Metastatic Pancreatic Carcinoma in the Ovary (tissue), 1 donor: ENCODE measurements around a stretch of chr3.

- PRO-cap, result no peak
Observed at GRCh38 chr3:128554125-128554568, 61.1 kb upstream of the GATA2 start.

DNA sequence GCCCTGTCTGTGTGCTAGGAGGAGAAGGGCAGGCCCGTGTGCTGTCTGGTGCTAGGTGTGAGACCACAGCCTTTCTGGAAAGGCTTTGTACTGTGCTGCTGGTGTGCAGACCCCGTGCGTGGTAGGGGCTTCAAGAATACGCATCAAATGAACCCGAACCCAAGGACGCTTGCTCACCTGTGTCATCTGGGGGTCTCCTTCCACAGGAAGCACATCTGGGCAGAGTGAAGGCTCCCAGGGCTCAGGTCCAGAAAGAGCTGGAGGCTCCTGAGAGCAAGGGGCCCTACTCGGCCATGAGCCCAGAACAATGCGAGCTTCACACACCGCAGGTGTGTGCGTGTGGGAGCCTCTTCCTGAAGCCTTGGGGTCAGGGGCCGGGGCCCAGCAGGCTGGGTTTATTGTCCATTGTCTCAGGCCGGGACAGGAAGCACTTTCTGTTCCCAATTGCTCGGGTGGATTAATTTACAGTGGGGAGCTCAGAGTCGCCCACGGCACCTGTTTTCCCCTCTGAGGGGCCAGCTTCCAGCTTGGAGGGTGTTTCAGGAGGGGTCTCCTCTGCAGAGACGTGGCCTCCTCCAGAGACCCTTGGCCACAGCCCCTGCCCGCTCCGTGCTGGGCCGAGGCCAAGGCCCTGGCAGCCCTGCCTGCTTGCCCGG is 74.9 kb downstream of the RPN1 start:
- PRO-cap, result no peak

DNA sequence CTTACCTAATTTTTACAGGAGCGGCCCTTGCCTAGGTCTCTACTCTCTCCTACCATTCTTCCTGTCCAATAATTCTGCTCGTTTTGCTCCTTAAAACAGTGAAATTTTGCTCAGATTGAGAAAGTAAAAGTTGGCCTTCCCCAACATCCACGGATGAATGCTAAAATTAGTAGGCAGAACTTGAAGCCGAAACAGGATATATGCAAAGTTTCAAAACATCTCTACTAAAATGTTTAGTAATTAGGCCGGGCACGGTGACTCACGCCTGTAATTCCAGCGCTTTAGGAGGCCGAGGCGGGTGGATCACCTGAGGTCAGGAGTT is 711 bp upstream of the RPN1 start:
- PRO-cap, result no peak

GRCh38 chr3:128764954-128765580 is 39.1 kb downstream of the RAB7A start:
- PRO-cap, result no peak

DNA sequence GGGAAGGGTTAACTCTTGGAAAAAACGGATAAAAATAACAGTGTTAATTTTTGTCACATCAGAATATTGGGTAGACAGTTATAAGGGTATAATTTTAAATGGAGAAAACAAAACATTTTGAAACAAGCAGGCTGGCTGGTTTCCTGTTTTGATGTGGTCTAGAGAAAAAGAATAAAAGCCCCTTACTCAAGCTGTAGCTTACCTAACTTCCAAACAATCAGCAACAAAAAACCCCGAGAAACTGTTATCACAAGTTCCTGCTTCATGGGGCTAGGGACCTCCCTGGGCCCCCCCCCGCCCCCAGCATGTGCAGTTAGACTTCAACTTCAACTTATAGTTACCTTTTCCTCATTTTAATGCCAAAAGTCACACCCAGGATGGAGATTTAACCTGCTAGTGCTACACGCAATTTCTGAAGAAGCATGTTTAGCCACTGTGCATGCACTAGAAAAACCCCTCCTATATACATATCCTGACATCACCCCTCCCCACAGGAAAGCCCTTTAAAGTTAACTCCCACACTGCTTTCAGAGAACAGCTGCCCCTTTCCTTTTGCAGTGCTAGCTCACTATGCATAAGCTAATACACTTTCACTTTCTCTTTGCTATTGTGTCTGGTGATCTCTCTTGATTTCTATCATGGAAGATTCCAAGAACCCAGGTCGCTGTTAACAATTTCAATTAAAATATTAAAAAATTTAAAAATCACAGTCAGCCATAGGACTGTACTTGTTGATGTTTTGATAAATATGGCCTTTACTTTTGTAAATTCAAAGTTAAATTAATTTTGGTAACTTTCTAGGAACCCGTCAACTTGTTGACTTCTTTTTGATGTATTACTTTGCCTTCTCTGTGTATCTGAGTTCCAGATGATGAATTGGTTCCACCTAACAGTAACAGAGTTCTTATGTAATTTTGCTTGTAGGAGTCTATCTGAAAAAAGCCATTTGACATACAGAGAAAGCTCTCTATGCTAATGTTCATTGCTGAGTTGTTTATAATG is 75.3 kb upstream of the ACAD9 start:
- PRO-cap, result no peak

- PRO-cap, result no peak
Observed at GRCh38 chr3:128878441-128879318, 740 bp upstream of the ACAD9 start.

DNA sequence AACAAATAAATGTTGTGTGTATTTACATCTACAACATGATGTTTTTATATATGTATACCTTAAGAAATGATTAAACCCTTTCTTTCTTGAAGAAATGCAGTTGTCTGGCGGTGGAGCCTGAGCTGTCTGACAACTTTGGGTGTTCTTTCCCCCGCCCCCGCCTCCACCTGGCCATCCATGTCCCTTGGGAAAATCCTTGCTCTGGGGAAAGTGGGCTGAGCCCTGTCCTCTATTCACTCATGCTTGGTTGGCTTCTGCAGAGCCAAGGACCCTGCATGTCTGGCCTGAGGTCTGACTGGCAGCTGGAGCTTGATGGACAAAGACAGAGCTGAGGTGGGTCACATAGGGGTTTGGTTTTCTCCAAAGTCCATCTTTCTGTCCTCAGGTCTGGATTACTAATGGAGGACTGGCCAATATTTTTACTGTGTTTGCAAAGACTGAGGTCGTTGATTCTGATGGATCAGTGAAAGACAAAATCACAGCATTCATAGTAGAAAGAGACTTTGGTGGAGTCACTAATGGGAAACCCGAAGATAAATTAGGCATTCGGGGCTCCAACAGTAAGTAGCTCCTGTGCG is 19.6 kb downstream of the ACAD9 start:
- PRO-cap, result no peak

GRCh38 chr3:129087365-129087818 is 26.8 kb downstream of the GP9 start:
- PRO-cap, result no peak

- PRO-cap, result no peak
Observed at GRCh38 chr3:129134664-129135001, 13.0 kb upstream of the RAB43 start.

GRCh38 chr3:129161906-129162473 is 1.1 kb upstream of the ISY1 start:
- PRO-cap, result no peak

GRCh38 chr3:129195596-129196415 is 12.1 kb upstream of the CNBP start:
- PRO-cap, result no peak

- PRO-cap, result no peak
Observed at GRCh38 chr3:129282580-129283179, 4.0 kb downstream of the HMCES start.

GRCh38 chr3:129385332-129386398 is 42.8 kb downstream of the EFCAB12 start:
- PRO-cap, result no peak

- PRO-cap, result no peak
Observed at GRCh38 chr3:129425241-129426220, 2.9 kb downstream of the EFCAB12 start.

DNA sequence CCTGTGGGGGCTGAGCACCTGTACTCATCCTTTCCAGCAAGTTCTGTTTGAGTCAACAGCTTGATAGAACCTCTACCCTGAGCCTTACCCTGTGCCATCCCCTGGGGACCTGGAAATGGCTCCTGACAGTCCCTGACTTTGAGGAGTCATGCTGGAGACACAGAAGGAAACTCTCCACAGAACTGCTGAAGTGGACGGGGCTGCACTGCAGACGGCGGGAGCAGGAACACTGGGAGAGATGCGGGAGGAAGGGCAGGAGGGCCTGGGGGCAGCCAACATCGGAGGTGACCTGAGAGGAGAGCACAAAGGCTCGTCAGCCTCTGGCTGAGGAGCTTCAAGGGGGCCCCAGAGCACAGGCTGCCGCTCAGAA is 14.9 kb upstream of the RHO start:
- PRO-cap, result no peak

DNA sequence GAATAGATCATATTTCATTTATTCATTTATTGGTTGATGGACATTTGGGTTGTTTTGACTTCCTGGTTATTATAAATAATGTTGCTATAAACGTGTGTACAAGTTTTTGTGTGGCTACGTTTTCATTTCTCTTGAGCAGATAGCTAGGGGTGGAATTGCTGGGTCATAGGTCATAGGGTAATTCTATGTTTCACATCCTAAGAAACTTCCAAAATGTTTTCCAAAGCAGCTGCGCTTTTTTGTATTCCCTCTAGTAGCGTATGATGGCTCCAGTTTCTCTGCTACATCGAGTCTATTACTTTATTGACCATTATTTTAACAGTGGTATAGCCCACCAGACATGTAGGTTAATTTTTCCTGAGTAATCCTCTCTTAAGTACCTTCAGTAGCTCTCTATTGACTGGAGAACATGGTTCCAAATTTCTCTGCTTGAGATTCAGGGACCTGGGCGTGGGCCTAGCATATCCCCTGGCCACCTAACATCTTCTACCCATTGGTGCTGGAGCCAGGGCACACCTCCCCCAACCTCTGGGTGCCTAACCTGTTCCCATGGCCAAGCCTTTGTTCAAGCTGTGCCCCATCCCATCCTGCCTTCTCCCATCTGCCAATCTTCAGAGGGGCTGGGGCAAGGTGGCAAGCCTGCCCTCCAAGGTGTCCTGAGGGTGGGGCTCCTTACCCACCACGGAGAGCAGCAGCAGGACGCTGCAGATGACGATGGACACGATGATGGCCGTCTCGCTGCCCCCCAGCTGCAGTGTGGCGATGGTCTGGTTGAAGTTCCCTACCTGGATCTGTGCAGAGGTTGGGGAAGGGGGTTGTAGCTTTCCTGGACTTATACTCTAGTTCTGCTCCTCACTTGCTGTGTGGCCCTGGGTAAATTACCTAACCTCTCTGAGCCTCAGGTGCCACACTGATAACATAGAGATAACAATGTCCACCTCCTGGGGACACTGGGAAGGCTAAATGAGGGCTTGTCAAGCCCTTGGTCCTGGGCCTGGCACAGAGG is 26.5 kb downstream of the H1-8 start:
- PRO-cap, result no peak

DNA sequence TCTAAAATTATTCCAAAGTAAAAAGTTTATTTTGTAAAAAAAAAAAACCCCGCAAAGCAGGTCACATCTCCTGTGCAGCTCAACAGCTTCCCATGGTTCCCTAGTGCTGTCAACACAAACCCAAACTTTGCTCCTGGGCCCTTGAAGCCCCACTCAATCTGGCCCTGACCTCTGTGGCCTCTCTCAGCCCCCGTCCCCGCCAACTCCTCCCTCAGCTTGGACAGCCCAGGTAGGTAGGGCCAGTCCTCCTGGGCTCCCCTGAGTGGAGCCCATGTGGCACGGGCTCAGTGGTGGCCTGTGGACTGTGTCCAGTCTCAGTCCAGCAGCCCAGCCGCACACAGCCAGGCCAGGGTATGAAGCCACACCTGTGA is 11.7 kb downstream of the PLXND1 start:
- PRO-cap, result no peak

DNA sequence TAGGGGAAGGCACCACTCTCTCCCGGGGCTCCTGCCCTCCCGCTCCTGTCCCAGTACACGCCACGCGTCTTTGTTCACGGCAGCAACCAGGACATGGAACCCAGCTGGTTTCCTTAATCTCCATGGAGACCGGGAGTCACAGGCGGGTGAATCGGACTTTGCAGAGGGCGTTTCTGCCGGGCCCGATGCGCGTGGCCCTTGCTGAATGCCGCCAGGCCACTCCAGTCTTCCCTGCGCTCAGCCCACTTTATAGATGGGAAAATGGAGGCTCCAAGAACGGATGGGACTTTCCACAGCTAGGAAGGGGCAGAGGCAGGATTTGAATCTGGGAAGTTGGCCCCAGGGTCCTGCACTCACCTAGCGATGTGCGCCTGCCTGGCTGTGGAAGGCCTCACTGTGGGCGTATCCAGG is 7.4 kb downstream of the PLXND1 start:
- PRO-cap, result no peak

DNA sequence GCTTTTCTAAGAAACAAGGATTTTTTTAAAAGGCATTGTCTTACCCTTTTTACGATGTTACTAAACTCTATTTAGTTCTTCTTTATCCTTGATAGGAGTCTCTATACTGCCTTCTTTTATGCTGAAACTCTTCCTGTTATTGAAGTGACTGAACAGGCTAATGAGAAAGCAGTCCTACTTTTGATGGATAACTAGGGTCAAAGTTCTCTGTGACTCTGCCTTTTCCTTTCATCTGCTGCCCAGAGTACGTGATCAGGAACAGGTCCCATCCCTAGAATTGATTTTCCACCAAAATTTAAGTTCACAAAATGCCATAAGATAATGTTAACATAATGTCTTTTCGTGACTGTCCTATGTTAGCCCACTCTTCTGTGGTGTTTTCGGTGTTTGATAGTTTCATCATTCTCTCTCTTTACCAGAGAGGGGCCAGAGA is 50.2 kb upstream of the PLXND1 start:
- PRO-cap, result no peak

- PRO-cap, result no peak
Observed at GRCh38 chr3:129723404-129724697, 117.4 kb upstream of the PLXND1 start.